H4 (cell line): ENCODE results near the genes ARNT2, IL16 and GOLGA6L9.

GRCh38 chr15:79960288-79960942 lies 10.6 kb downstream of the BCL2A1 start:
- RAMPAGE, long total RNA: no peak

DNA sequence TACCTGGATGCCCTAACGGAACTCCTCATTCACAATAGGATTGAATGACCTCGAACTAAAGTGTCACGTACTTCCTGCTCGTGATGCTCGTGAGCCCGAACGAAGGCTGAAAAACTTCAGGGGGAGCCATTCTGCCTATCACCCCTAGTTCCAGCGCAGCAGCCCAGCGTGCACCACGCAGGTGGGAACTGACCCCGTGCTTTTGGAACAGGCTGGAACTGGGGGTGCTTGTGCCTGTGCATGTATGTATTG lies 745 bp upstream of the ZFAND6 start:
- RAMPAGE, long total RNA: no peak

GRCh38 chr15:80129421-80129779 lies 23.4 kb upstream of the FAH start:
- RAMPAGE, long total RNA: no peak

DNA sequence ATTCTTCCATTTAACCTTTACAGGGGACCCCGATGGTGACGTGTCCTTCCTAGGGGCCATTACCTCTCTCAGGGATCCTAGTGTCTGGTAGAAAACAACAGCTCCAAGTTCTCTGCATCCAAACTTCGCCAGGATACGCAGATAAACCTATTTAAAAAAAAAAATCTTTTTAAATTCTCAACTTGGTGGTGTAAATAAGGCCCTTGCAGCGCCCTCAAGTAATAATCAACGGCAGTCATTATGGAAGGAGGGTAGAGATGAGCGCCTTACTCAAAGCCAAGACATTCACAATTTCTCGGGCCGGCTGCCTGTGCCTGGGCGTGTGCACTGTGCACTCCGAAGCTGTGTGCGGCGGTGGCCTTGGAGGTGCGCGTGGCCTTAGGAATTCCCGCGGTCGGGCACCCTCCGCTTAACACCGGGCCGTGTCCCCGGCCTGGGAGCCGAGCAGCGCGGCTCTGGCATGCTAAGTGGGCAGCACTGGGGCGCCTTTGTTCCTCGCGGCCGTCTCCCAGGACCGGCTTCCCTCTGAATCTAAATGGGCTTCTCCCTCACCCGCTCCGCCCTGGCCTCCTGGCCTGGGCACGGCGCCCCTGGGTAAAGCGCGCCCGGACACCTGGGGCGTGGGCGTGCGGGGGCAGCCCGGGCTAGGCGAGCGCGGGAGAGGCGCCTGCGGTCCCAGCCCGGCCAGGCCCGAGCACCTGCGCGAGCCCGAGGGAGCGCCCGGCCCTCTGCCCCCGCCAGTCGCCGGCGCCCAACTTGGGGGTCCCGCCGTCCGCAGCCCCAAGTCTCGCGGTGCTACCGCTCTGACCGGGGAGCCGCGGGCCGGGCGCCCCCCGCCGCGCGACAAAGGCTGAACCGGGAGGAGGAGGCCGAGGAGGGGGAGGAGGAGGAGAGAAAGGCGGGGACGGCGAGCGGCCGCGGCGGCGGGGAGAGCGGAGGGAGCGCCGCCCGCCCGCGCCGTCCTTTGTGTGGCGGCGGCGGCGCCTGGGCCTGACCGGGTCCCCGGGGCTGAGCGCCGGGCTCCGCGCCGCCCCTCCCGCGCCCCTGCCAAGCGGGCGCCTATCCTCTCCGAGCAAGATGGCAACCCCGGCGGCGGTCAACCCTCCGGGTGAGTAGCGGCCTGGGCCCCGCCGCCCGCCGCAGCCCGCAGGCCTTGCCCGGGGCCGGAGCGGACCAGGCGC lies at the start of gene ARNT2:
Gene ARNT2, plus strand, starts transcription at position 944 of the 1,181 bp plus-strand sequence.
- RAMPAGE, long total RNA: no peak

- RAMPAGE, long total RNA: no peak
Observed at GRCh38 chr15:80550101-80550835, 144.8 kb upstream of the ABHD17C start.

- RAMPAGE, long total RNA: no peak
Observed at GRCh38 chr15:80679351-80679789, 15.7 kb upstream of the ABHD17C start.

DNA sequence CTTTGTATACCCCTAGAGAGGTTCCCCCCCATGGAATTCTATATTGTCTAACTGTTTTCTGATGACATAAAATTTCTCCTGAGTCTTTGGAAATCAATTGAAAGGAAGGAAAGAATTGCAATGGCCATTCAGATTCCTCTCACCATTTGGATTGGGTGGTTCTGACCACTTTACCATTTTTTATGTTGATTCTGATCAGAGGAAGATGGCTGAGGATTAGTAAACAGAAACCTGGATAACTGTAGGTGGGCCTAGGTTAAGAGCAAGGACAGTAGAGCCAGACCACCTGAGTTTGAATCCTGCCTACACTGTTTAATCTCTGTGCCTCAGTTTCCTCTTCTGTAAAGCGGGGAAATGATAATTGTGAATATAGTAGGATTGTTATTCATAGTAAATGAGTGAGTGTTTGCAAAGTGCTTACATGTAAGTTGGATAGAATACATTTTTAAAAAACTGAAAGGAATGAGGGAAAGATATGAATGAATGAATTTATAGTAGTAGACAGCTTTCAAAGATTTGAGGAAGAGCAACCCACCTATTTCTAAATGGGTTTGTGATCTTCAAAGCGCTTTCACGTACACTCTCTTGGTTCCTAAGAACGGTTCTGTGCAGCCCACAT lies 20.1 kb downstream of the ABHD17C start:
- RAMPAGE, long total RNA: no peak

DNA sequence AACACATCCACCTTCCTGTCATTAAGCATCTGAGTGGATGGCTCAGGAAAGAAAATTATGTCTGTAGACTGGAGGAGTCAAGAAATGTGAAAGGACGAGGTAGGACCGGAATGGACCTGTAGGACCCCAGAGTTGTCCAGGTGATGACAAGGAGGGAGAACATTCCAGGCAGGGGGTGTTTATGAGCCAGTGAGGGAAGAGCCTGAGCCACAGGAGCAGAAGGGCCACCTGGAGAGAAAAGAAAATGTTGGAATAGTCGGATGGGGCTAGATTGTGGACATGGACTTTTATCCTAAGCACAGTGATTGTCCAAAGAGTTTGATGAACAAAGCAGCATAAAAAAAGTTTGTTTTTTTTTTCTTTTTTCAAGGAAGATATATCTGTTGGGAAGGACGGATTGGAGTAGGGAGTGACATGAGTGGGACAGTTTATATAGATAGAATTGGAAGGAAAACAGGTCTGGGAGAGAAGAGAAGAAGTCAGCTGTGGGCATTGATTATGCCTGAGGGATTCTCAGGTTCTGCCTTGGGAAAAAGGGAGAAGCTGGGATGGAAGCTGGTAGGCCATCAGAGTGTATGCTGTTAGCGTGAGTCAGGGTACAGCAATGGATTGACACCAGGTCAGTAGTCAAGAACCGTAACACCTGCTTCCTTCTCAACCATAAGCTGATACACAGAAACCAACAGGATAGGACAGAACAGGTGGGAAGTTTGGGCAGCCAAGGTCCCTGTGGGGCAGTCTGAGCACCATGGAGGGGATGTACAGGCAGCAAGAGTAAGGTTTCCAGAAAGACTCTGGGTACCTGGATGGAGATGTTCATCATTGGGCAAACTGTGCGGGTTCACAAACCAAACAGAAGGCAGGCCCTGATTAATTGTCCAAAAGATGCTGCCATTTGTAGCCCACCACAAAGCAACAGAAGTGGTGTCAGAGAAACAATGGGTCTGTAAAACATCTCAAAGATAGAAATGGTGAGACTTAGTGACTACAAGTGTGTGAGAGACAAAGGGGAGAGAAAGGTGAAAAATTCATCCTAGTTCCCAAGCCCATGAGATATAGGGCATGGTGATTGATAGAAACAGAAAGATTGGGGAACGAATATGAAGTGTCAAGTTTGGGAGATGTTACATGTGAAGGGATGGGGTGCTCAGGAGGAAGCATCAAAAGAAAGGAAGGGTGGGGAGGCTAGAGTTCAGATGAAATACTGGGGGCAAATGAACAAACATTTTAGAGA lies 41.1 kb upstream of the CEMIP start:
- RAMPAGE, long total RNA: no peak

DNA sequence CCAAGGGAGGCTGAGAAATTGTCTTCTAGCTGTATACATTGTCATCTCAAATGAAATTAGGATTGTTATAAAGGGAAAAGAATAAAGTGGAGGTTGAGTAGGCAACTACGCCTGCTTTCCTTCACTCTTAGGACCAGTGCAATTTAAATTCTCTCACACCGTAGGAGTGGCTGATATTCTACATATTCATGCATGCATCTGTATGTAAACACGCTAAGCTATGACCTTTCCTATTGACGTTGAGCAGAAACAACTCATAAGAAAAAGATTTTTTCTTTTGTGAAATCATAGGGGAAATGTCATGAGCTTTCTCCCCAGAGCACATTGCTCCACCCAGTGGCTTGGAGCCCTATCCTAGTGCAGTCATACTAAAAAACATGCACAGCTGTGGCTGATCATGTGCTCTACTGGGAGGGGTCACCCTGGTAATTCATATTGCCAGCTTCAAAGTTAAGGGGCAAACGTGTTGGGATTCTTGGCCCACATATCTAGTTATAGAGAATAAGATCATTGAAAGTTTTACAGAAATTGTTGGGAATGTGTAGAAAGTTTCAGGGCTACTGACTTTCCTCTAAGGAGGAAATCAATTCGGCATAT lies 1.8 kb upstream of the MESD start:
- RAMPAGE, long total RNA: no peak

- RAMPAGE, long total RNA: no peak
Observed at GRCh38 chr15:81003946-81004816, 3.5 kb downstream of the TLNRD1 start.

DNA sequence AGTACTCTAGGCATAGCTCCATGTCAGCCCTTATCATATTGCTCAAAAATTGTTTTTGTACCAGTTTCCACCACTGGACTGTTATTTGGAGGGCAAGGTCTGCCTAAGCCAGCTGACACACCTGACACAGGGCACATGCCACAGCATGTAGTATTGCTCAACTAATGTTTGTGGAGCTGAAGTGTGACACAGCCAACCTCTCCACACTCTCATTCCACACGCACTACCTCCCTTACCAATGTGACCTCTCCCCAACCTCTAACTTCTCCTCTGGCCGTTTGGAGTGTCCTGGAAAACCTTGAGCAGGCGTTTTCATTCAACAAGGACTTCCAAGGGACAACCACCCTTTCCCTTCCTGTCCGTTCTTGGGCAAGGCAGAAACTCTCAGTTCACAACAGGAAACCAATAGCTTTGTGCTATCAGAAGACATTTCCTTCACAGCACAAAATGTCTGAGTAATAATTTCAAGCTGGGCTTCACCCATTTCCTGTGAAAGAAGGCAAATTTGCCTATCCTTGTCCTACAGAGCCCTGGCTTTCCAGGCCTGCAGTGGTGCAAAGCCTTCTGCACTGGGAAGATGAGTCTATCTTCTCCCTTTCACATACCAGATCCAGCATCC lies 38.4 kb downstream of the TLNRD1 start:
- RAMPAGE, long total RNA: no peak

- RAMPAGE, long total RNA: no peak
Observed at GRCh38 chr15:81061506-81061953, 60.8 kb downstream of the TLNRD1 start.

- RAMPAGE, long total RNA: no peak
Observed at GRCh38 chr15:81183530-81183857, 13.2 kb upstream of the IL16 start.

- RAMPAGE, long total RNA: no peak
Observed at GRCh38 chr15:81196194-81197214, at the start of gene IL16. TSS of gene IL16 (plus strand) at chr15:81196879.

- RAMPAGE, long total RNA: no peak
Observed at GRCh38 chr15:81310335-81311081, 13.4 kb downstream of the STARD5 start.

- RAMPAGE, long total RNA: no peak
Observed at GRCh38 chr15:81385476-81385836, 11.4 kb upstream of the TMC3 start.

DNA sequence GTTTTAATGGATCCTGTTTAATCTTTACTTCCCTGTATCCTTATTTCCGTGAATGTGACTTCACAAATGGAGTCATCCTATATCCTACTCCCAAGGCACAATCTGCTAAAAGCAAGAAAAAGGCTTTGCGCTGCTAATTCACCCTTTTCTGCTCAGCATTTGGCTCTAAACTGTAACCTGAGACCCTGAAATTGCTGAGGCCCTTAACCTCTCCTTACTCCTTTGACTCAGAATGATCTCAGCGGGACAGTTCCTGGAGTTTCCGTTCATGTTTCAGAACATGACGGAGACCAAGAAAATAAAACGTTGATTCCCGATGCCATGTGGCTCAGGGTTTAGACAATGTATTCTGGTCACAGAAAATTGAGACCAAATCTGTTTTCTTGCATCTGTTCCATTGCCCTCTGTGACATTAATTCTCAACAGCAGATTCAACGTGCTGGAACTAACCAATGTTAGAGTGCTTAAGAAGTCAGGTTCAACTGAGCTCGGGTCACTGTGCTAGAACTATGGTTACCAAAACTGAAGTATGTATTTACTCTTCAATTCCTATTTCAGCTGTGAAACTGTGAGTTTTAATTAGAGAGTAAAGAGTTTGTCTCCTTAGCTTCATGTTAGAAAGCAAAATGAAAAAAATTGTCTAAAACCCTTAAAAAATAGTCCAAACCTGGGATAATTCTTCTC lies 45.4 kb upstream of the TMC3 start:
- RAMPAGE, long total RNA: no peak

GRCh38 chr15:82429537-82430108 lies at the start of gene GOLGA6L9:
TSS of gene GOLGA6L9 (plus strand) at chr15:82429816.
- RAMPAGE, long total RNA: no peak

DNA sequence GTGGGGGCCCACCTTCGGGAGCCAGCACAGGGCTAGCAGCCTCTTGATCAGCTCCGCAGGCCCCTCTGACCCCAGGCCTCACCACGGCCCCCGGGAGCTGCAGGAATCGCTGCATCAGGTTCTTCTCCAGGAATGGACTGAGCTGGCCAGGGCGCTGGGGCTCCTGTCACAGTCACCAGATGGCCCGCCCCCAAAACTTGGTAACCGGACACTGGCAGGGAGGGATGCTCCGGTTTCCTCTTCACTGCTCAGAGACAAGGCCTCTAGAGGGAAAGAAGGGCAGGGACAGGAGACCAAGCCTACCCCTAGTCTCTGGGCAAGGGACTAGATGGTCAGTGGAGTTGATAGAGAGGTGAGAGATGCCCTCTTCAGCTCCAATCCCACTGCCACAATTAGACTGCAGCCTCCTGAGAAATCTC lies 9.9 kb downstream of the AP3B2 start:
- RAMPAGE, long total RNA: no peak

DNA sequence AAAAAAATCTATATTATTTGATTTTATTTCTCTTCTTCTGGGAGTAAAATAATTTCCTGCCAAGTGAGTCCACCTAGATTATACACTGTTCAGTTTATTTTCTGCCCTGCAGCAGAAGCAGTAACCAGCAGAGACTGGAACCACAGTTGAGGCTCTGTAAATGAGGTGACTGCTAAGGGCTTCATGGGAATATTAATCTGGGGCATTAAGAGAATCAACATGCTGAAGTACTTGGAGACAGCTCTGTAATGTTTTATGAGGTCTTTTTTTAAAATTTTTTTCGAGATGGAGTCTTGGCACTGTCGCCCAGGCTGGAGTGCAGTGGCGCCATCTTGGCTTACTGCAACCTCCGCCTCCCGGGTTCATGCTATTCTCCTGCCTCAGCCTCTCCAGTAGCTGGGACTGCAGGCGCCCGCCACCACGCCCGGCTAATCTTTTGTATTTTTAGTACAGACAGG lies 2.6 kb downstream of the WHAMM start:
- RAMPAGE, long total RNA: no peak